Ishikawa (cell line): ENCODE results near the genes DENND11, TAS2R4, CLEC5A, PRSS2 and TRPV5.

DNA sequence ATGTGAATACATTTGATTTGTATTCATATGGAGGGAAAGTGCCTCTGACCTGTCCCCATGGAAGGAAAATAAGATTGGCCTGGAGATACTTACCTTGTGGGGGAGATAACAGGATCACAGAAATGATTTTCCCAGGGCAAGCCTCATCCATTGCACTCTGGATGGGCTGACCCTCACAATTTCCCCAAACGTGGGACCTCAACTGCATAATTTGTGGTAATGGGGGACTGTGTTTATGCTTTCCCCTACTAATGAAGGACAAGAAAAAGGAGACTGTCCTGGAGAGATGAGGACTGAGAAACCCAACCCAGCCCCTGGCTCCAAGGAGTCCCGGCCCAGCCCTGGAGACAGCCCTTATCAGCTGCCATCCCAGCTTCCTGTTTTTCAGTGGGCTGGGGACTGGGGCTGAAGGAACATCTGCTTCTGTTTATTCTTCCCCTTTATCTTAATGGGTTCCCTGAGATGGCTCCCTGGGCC is 65.0 kb upstream of the KDM7A start:
- RRBS: no CpG with 5 or more reads among the region's 2 CpGs

GRCh38 chr7:140454930-140455626 is 24.2 kb downstream of the MKRN1 start:
- RRBS: 98% methylated on average over 2 of the region's 11 CpGs

GRCh38 chr7:140518061-140518530 is 38.8 kb upstream of the MKRN1 start:
- RRBS: 53% methylated on average over 4 of the region's 20 CpGs

- RRBS: no CpG with 5 or more reads among the region's 15 CpGs
Measured at GRCh38 chr7:140525502-140526198, 46.3 kb upstream of the MKRN1 start.

GRCh38 chr7:140533435-140533971 is 54.2 kb upstream of the MKRN1 start:
- RRBS: 61% methylated on average over 2 of the region's 16 CpGs

DNA sequence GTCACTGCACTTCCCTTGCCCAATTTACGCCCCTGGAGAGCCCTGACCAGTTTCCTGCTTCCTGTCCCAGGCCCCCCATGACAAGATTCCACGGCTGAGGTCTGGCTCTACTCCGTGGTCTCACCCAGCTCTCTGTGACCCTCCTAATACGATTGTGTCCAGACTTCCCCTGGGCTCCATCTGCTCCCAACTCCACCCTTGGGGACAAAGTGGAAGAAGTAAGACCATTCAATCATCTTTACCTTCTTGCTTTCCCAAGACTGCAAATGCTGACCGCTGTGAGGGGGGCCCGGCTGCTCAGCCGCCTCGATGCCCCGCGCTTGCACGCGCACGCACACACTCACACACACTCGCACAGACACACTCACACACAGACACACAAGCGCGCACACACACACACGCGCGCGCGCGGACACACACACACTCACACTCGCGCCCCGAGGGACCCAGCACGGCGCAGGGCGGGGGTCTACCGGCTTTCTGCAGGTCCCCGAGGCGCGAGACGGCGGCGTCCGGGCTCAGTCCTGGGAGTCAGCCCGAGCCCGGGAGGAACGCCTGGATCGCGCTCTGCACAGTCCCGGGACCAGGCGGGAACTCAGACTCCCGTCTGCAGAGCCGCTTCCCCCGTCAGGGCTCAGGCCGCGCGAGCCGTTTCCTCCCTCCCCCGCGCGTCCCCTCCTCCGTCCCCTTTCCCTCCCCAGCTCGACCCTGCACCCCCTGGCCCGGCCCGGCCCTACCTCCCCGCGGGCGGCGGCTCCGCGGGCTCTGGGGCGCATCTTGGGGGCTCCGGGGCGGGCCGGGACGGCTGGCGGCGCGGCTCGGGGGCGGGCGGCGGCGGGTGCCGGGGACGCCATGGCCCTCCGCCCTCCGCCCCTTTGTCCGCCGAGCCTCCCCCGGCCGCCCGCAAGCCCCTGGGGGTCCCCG is 584 bp downstream of the DENND2A start:
- RRBS: 2% methylated on average over 37 of the region's 86 CpGs

- RRBS: no CpG with 5 or more reads among the region's 6 CpGs
Measured at GRCh38 chr7:140852780-140853406, 71.8 kb downstream of the BRAF start.

DNA sequence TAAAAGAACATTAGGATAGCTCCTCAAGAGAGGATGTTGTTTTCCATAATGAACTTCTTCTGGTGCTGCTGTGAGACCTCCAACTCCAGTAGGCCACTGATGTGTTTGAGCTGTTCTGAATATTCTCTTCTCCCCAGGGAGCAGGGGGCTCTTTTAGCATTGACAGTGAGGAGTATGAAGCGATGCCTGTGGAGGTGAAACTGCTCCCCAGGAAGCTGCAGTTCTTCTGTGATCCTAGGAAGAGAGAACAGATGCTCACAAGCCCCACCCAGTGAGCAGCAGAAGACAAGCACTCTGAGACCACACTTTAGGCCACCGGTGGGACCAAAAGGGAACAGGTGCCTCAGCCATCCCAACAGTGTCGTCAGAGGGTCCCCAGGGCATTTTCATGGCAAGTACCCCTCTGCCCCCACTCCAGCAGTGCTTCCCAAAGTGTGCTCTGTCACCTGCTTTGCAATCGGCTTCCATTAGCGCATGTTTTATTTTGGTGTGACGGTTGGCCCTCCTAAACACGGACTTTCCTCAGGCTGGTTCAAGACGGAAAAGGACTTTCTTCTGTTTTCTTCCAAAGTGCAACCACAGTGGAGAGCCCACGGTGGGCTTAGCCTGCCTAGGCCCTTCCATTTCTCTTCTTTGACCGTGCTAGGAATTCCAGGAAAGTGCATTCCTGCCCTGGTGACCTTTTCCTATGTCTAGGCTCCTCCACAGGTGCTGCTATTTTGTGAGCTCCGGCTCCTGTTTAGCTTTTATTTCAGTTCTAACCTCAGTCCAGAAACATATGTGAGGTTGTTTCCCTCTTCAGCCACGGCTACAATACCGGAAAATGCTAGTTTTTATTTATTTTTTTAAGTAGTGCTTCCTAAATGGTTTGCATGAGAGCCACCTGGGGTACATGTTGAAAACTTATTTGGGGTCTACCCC is 49.1 kb downstream of the DENND11 start:
- RRBS: 92% methylated on average over 3 of the region's 13 CpGs

DNA sequence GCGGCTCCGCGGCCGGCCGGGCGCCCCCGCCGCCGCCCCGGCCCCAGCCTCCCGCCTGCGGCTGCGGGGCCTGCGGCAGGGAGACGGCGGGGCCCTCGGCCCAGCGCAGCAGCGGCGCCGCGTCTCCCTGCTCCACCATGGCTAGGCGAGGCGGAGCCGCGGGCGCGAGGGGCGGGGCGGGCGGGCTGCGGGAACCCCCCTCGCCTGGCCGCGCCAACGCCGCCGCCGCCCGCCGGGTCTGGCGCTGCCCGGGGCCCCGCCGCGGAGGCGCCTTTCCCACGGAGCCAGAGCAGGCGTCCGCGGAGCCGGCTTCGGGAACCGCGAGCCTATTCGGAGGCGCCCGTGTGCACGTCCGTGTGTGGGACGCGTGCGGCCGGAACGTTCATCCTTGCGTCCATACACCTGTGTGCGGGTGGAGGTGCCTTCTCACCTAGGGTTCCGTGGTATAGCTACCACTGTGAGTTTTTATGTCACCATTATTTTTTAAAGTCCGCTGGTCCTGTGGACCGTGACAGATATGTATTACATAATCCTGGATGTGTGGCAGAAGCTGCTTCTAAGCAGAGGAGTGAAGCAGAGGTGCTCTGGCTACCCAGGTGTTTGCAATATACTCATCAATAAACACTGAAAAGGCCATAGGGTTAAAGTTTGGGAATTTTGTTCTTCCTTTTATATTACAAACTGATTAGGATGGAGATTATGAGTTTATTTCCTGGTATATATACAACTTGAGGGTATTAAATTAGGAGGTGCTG is at the start of gene DENND11:
Gene DENND11 (minus strand): TSS at position 152 of the 755 bp plus-strand sequence.
- RRBS: under 1% methylated on average over 22 of the region's 70 CpGs

- RRBS: no CpG with 5 or more reads among the region's 1 CpG
Measured at GRCh38 chr7:141776374-141776787, at the start of gene TAS2R4. TAS2R4 (plus strand) TSS chr7:141776674.

- RRBS: no CpG with 5 or more reads among the region's 3 CpGs
Measured at GRCh38 chr7:141946722-141947221, at the start of gene CLEC5A. CLEC5A (minus strand) TSS chr7:141946974.

DNA sequence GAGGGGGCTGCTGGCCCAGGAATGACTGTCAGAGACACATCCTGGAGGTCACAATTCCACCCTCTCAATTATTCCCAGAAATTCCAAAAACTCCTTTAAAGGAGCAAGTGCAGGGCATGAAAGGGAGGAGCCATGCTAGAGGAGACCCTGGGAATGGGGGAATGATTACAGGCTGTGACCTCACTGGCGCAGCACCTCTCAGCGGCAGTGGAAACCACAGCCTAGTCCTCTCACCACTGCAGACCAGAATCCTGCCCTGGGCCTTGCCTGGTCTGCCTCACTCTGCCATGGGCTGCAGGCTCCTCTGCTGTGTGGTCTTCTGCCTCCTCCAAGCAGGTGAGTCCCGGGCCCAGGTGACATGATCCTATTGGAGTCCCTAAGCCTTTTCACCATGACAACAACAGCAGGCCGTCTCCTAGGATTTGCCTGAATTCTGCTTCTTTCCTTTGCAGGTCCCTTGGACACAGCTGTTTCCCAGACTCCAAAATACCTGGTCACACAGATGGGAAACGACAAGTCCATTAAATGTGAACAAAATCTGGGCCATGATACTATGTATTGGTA is 50.5 kb upstream of the PRSS58 start:
- RRBS: no CpG with 5 or more reads among the region's 5 CpGs

DNA sequence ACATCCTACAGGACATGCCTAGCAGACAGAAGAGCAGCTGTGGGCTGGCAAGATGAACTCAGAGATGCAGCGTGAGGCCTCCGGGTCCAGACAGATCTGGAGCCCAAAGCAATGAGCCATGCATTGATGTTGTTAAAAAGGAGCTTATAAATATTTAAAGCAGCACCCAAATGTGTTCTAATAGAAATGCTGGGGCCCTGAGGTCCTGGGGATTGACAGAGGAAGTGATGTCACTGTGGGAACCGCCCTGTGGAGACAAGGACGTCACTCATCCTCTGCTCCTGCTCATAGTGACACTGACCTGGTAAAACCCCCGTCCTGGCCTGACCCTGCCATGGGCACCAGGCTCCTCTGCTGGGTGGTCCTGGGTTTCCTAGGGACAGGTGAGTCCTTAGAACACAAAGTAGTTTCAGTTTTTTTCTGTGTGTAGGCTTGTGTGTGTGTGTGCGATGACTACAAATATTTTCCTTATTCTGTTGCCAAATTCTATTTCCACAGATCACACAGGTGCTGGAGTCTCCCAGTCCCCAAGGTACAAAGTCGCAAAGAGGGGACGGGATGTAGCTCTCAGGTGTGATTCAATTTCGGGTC is 197.1 kb upstream of the PRSS58 start:
- RRBS: no CpG with 5 or more reads among the region's 9 CpGs

- RRBS: no CpG with 5 or more reads among the region's 2 CpGs
Measured at GRCh38 chr7:142587597-142588061, 161.6 kb upstream of the PRSS1 start.

DNA sequence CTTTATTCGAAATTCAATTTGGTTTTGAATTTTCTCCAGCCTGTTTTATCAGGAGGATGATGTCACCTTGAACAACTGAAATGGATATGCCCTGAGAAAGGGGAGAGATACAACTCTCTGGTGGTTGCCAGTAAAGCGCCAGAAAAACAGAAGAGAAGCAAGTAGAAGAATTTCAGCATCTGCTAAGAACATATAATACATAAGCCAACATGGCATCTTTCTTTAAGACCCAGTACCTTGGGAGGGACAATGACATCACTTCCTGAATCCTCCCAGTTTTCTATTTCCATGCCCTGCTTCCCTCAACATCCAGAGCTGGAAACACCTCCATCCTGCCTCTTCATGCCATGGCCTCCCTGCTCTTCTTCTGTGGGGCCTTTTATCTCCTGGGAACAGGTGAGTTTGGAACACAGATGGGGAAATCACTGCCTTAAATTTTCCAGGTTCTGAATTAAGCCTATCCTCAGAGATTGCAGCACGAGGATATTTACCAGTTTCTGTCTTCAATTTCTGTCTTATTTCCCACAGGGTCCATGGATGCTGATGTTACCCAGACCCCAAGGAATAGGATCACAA is 92.8 kb upstream of the PRSS1 start:
- RRBS: no CpG with 5 or more reads among the region's 3 CpGs

- RRBS: no CpG with 5 or more reads among the region's 4 CpGs
Measured at GRCh38 chr7:142770692-142771060, at the start of gene PRSS2. PRSS2 (plus strand) TSS chr7:142770970.

GRCh38 chr7:142787851-142788102 is 17.0 kb downstream of the PRSS2 start:
- RRBS: no CpG with 5 or more reads among the region's 6 CpGs

DNA sequence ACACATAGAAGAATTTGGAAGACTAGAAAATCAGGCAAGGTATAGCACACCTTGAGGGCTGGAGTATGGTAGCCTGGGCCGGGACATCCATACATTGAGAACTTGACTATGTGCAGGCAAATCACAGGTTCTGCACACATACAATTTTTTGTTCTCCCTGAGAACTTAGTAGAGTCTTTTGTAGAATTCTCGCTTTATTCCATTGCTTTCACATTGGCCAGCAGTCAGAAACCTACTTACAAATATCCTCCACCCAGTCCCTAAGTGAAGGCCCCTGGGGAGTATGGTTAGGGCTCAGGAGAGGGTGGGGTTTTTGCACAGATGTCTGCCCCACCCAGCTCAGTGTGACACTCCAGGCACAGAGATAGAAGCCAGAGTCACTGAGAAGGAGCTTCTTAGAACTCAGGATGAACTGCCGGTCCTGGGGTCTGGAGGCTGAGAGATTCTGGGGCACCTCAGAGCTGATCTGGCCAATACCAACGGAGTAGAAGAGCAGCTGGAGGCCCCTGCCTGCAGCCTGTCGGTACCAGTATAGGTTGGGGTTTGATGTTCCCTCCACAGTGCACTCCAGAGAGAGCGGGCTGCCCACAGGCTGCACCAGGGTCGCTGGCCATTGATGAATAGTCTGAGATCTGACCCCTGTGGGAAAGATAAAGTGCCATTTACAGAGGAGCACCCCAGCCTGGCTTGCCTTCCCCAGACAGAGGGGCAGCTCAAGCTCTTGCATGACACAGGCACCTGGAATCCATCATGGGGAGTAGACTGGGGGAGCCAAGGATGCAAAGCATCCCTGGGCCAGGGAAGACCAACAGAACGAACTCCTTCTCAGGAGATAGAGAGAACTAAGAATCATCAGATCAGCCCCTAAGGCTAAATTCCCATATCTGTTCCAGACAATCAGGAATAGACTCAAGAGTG is 41.7 kb downstream of the PRSS2 start:
- RRBS: no CpG with 5 or more reads among the region's 8 CpGs

DNA sequence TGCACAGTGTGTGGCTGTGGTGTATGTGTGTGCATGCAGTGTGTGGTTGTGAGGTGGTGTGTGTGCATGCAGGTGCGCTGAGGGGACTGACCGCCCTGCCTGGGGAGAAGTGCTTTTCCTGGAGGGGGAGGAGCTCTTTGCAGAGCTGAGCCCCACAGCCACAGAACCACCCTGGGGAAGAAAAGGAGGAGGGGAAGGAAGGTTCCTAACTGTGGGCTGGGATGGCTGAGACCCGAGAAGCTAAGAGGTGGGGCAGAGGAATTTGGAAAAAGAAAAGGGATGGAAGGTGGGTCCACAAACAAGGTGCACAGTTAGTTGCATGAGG is at the start of gene TRPV5:
Gene TRPV5 (minus strand): TSS at position 88 of the 325 bp plus-strand sequence.
- RRBS: no CpG with 5 or more reads among the region's 3 CpGs